Body of pancreas (tissue), 2 donors: ENCODE measurements around the gene HAL.

DNA sequence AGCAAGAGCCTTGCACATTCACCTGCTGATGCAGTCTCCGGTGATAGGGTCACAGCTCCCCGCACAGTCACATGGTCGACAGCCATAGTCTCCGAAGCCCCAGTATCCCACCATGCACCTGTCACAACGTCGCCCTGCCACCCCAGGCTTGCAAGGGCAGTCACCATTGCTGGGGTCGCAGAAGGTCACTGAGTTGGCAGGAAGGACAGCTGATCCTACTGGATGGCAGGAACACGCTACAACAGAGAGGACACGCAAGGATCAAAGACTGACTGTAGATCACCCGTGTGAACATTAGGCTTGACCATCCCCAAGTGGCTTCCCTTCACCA lies 107.1 kb downstream of the NTN4 start:
- PRO-cap, result no peak
- RAMPAGE, long total RNA, 2 experiments, result no peak in any of the 2 experiments

GRCh38 chr12:95706932-95707802 lies 83.4 kb downstream of the NTN4 start:
- PRO-cap, result no peak
- RAMPAGE, long total RNA, 2 experiments, result start-site peak on the minus strand in 1 of 2 experiments, at chr12:95706967-95707082 at its widest, 16 reads per replicate

DNA sequence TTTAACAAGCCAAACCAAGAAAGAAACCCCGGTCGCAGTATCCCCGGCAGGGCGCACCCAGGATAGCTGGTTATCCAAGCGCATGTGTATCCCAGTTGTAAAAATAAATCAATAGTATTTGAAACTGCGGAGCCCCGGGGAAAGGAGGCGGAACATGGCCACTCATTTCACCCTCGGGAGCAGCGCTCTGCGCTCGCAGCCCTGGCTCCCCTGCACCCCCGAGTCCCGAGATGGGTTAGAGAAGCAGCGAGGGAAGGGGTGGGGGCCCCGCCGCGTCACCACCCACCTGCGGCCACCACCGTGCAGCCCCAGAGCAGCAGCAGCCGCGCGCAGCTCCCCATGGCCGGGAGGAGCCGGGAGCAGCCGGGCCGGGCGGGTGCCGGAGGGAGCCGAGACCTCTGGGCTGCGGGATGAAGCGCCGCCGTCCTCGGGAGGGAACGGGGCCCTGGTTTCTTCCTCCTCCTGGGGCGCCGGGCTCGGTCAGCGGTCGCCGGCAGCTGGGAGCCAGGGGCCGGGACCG lies 535 bp downstream of the NTN4 start:
- PRO-cap, result bidirectional peak, plus-strand start at position 117 of the sequence, minus-strand start at position 188 of the sequence; bidirectional peak, plus-strand start at position 340 of the sequence, minus-strand start at position 212 of the sequence
- RAMPAGE, long total RNA, 2 experiments, result no peak in any of the 2 experiments

DNA sequence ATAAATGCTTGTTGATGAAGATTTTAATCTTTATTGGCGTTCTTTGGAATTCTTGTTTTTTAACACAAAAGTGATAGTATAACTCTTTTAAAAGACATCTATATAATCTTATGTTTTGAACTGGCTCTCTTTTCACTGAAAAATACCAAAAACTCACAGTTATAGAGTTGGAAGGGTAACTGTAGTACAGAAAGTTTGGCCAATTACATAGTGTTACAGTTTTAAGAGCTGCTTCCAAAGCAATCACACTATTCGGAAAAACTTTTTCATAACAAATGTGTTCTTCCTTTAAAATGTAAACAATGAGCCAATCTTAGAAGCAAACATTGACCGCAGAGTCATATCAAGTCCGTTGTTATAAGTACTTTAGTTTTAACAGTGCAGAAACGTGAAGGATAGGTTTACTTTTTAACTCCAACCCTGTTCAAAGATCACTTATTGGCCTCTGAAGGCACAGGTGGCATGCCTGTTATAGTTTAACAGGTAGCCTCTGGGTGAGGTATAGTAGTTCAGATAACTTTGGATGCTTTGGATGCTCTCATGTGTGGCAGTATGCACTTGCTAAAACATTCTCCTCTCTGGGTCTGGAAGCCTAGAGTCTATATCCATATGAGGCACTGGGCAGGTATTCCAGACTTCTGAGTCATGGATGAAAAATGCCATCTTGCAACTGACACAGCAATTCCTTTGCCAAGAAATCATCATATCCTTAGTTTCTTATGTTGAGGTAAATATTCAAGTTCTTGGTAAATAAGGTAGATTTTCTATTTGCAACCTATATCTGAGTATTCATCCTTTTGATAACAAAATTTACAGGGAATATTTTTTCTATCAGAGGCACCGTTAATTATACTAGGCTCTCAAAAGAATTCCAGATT lies 12.2 kb upstream of the NTN4 start:
- PRO-cap, result unidirectional peak, minus-strand start at position 576 of the sequence
- RAMPAGE, long total RNA, 2 experiments, result no peak in any of the 2 experiments

DNA sequence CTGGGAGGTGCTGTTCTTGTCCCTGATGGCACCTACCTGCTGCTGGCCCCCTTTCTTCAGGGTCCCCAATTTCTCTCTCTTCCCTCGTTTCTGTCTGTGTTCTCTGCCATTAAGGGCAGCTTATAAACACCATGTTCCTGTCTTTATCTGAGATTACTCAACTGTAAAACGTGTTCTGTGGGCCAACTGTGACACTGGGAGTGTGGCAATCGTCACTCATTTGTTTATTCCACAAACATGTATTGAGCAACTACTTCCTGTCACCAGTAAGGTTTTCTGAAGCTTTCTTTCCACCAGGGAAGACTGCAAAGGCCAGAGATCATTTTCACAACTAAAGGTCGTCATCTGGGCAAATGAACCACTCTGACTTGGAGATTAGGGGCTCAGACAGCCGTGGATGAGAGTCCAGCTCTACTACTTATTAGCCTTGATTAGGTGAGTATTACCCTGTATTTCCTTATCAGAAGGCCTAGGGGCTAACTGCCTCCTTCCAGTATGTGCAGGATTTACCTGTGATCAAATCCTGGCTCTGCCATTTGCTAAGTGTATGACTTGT lies at the start of gene HAL:
HAL (minus strand) TSS at position 149 of the 556 bp plus-strand sequence.
- PRO-cap, result bidirectional peak, plus-strand start at position 300 of the sequence, minus-strand start at position 155 of the sequence
- RAMPAGE, long total RNA, 2 experiments, result no peak in any of the 2 experiments

- PRO-cap, result no peak
- RAMPAGE, long total RNA, 2 experiments, result no peak in any of the 2 experiments
Observed at GRCh38 chr12:96054065-96054608, 18.8 kb upstream of the LTA4H start.

- PRO-cap, result no peak
- RAMPAGE, long total RNA, 2 experiments, result no peak in any of the 2 experiments
Observed at GRCh38 chr12:96108835-96109382, 73.5 kb upstream of the LTA4H start.

- PRO-cap, result no peak
- RAMPAGE, long total RNA, 2 experiments, result no peak in any of the 2 experiments
Observed at GRCh38 chr12:96236190-96236832, 42.1 kb downstream of the ELK3 start.

- PRO-cap, result no peak
- RAMPAGE, long total RNA, 2 experiments, result no peak in any of the 2 experiments
Observed at GRCh38 chr12:96248456-96248855, 54.3 kb downstream of the ELK3 start.

GRCh38 chr12:96364469-96365006 lies 35.7 kb downstream of the CDK17 start:
- PRO-cap, result no peak
- RAMPAGE, long total RNA, 2 experiments, result start-site peak on the minus strand in 1 of 2 experiments, at chr12:96364779-96364877 at its widest, 5 reads per replicate

DNA sequence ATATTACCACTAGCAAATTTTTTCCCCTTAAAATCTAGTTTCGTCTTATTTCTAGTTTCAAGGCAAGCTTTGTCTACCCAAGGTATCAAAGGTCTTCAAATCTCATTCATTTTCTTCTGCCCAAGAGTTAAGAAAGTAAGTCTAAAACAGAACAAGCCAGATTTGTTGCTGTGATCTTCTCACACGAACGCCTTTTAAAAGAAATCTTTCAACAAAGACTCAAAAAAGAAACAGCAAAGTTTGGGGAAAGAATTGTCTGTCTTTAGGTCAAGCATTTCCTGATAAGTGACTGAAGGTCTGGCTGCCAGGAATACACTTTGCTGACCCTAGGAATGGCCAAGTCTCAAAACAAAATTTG lies 1.8 kb downstream of the CDK17 start:
- PRO-cap, result no peak
- RAMPAGE, long total RNA, 2 experiments, result no peak in any of the 2 experiments

GRCh38 chr12:96399925-96400376 lies 288 bp downstream of the CDK17 start:
- PRO-cap, result bidirectional peak, plus-strand start at chr12:96399996, minus-strand start at chr12:96399983; bidirectional peak, plus-strand start at chr12:96400098, minus-strand start at chr12:96400154; bidirectional peak, plus-strand start at chr12:96400687, minus-strand start at chr12:96400350
- RAMPAGE, long total RNA, 2 experiments, result start-site peak on the minus strand in 1 of 2 experiments, at chr12:96400031-96400234 at its widest, 11 reads per replicate

DNA sequence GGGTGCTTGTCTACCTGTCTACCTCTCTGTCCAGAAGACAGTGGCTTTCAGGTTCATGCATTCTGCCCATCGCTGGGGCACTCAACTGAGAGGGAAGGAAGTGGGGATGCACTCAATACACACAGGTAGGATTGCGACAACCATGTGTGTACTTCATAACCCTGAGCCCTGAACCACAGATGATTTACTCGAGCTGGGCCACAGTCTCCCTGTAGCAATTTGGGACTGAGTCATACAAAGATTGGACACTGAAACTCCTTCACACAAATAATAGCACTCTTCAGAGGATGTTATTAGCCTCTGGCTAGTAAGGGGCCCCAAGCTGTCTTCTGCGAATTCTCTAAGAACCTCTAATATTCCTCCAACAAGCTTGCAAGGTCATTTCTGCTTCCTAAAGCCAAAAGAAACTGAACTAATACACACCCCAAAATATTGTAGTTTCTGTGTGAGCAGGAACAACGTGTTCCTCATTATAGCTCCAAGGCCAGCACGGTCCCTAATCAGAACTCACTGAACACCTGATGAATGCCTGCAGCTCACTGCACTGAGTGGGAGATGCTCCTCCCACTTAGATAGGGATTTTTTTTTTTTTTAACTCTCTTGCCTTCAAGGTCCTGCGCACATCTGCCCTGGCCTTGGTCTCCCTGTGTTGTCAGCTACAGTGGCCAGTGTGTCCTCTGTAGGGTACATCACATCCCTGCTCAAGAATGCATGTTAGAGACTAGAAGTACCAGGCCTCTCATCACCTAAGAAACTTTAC lies 44.5 kb upstream of the TMPO start:
- PRO-cap, result unidirectional peak, minus-strand start at position 330 of the sequence
- RAMPAGE, long total RNA, 2 experiments, result no peak in any of the 2 experiments

GRCh38 chr12:98645353-98645862 lies 318 bp downstream of the APAF1 start:
- PRO-cap, result unidirectional peak, minus-strand start at chr12:98645819
- RAMPAGE, long total RNA, 2 experiments, result no peak in any of the 2 experiments

- PRO-cap, result no peak
- RAMPAGE, long total RNA, 2 experiments, result no peak in any of the 2 experiments
Observed at GRCh38 chr12:99130813-99131488, 485.9 kb downstream of the APAF1 start.

GRCh38 chr12:99983714-99984156 lies 1.0 kb downstream of the ANKS1B start:
- PRO-cap, result no peak
- RAMPAGE, long total RNA, 2 experiments, result no peak in any of the 2 experiments

GRCh38 chr12:100431060-100431259 lies 42.7 kb upstream of the NR1H4 start:
- PRO-cap, result no peak
- RAMPAGE, long total RNA, 2 experiments, result no peak in any of the 2 experiments

DNA sequence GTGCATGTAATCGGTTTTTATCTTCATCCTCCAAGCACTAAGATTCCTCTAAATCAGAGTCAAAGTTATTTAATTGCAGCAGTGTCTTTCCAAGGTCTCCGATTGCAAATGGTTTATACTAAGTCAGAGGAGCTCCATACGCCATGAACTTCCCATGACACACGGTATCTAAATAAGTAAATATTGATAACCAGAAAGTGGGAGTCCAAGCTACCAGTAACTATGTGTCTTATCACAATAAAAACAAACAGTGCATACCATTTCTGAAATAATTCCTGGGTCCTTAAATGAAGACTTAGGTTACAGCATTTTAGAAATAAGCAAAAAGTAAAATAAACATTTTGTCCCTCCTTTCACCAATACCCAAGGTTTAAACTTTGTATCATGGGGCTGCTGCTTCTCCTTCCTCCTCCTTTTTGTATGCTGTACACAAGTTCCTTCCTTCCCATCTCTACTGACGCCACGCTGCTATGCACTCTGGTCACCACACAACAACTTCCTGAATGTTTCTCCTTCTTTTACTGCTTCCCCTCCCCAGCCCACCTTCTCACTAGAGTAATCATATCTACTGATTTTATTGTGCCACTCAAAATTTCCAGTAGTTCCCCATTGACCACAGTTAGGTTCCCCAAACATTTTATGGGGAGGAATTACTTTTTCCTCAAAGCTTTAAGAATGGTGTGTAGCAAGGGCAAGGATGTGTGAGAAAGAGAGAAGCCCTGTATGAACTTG lies 10.7 kb downstream of the NR1H4 start:
- PRO-cap, result no peak
- RAMPAGE, long total RNA, 2 experiments, result no peak in any of the 2 experiments

DNA sequence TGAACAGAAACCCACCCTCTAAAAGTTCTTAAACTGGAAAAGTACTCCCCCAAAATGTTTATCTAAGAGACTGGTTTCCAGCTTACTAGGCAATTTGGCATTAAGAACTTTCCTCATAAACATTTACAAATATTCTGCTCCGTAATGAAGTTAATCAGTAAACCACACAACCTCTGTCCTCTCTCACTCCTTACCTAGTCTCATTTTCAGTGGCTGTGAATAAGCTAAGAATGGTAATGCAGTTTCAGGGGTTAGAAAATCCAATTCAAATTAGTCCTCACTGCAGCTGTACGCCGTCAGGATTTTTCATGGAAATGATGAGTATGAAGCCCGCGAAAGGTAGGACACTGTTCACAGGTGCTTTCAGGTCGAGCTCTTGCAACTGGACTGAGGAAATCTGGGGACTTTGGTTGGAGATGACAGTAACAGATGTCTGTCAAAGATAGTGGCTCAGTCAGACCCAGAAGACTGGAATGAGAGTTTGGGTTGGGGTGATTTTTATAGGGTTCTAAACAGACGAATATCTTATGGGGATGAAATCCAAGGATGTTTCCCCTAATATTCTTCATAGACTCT lies 29.6 kb downstream of the NR1H4 start:
- PRO-cap, result no peak
- RAMPAGE, long total RNA, 2 experiments, result start-site peak on the plus strand in 2 of 2 experiments, centred at positions 204 to 220 of the sequence, 11 to 19 reads per replicate

GRCh38 chr12:100520021-100520745 lies 46.5 kb downstream of the NR1H4 start:
- PRO-cap, result no peak
- RAMPAGE, long total RNA, 2 experiments, result no peak in any of the 2 experiments